GM19240 (cell line): ENCODE measurements around a stretch of chr13.

- RRBS: no CpG with 5 or more reads among the region's 10 CpGs
Measured at GRCh38 chr13:28657888-28658505, 933 bp upstream of the POMP start.

- RRBS: no CpG with 5 or more reads among the region's 5 CpGs
Measured at GRCh38 chr13:28679890-28680662, 21.1 kb downstream of the POMP start.

DNA sequence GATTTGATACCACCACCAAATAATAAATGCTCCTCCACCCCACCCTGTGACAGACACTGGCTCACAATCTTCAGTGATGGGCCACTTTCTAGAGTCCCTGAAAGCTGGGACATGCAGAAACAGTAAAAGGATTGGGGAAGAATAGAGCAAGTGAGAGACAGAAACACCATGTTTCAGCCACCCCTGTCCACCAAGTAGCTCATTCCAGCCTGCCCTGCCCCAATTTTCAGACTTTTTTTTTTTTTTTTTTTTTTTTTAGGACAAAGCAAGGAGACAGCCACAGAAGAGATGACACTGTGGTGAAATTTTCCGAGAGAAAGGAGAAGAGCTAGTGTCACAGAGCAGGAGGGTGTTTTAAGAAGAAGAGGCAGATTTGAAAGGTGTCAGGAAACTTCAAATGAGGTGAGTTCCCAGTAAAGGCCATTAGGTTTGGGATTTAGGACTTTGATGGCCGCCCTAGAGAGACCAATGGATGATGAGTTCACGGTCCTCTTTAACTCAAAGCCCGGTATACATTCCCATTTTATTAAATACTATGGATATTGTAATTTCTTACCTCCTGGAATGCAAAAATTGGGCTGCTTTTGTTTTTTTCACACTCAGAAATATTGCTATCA lies 1.4 kb downstream of the SLC46A3 start:
- RRBS: no CpG with 5 or more reads among the region's 4 CpGs

DNA sequence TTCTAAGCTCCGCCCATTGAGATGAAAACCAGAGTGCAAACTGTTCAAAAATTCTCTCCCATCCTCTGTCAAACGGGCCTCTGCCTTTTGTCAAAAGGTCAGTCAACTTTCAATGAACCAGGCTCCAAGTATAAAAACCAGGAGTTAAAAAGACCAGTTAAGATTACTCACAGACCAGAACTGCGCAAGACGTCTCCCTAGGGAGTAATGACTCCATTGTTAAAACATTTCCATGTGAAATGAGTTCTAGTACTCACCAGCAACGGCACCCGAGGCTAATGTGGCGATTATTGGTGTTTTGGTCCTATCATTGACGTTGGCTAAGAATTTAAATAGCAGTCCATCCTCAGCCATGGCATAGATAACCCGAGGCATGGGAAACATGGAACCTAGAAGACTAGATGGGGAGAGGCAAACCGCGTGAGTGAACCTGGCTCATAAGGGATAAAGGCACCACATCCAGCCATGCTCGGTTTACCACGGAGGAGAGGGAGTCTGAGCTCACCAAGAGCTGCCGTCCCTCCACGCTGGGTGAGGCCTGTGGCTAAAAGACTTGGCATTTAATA lies 73.3 kb downstream of the SLC7A1 start:
- RRBS: no CpG with 5 or more reads among the region's 15 CpGs

DNA sequence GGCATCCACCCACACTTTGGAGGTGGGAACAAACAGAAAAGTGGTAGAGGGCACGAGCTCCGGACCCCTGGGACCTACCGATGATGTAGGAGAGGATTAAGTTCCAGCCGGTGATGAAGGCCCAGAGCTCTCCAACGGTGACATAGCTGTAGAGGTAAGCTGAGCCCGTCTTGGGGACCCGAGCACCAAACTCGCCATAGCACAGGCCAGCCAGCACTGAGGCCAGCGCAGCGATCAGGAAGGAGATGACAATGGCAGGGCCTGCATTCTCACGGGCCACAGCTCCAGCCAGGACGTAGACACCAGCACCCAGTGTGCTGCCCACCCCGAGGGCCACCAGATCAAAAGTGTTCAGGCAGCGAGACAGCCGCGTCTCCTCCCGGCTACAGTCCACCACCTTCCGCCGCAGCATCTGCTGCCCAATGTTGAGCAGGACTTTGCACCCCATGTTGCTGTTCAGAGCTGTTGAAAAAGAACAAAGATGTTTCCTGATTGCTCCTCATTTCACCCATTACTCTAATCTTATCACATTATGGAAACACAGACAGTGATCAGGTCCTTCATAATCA lies 59.7 kb downstream of the SLC7A1 start:
- RRBS: no CpG with 5 or more reads among the region's 19 CpGs

GRCh38 chr13:29543476-29543964 lies 52.0 kb downstream of the SLC7A1 start:
- RRBS: no CpG with 5 or more reads among the region's 7 CpGs

DNA sequence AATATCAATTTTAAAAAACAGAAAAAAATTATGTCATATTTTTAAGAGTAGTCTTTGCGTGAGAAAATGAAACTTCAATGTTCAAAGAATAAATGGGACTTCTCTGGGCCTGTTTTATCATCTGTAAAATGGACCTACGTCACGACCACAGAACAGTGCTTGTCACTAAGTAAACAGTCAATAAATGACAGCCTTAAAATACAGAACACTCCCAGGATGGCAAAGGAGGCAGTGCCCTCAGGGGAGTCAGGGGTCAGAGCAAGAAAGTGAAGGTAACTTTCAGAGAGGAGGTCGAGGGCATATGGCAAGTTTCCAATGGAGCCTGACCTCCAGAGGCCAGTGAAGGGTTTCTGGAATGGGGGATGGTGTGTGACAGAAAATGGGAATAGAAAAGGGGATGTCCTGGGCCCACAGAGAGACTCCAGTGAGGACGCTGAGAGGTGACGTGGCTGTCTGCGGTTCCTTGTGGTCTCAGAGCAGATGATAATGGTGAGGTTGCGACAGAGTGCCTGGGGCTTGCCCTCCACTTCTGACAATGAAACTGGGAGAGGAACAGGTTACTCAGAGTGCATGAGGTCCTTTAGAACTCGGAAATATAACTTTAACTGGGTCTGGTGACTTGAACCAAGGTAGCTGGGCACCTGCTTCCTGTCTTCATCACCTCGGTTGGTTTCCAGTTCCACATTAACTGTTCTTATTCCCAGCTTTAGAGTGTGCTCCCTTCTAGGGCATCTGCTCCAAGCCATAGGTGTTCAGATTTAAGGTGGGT lies 91.7 kb downstream of the UBL3 start:
- RRBS: no CpG with 5 or more reads among the region's 10 CpGs

DNA sequence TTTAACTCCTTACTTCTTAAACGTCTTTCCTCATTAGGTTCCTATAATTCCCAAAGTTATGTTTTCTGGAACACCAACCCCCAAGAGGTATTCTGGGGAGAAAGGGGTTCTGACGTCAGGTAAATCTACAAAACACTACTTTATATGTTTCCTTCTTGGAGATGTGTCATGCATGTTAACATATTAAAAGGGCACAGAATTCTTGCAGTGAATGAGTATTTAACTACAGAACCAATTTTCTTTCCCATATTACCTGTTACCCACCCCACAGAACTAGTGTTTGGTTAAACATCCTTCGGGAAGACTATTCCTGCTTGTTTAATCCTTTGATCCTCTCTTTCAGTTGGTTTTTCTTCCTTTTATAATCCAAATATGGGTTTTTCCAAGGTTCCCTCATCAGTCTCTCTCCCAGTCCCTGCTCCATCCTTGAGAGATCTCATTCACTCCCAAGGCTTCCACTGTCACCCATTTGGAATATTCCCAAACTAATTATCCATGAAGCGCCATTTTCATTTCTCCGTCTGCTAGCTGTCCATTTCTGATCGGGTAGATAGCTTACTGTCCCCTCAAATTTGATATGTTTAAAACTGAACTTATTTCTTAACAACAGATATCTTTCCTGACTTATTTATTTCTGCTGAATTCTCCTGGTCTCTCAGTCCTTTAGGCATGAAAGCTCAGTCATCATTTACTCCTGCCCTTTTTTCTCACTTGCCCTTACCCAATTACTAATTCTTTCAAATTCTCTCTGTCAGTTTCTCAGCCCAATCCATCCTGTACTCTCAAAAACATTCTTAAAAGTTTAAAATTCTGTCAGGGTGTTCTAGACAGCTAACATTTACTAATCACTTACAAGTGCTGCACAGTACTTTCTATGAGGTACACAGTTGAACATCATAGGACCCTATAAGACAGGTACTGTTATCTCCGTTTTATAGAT lies 59.7 kb downstream of the UBL3 start:
- RRBS: no CpG with 5 or more reads among the region's 7 CpGs

DNA sequence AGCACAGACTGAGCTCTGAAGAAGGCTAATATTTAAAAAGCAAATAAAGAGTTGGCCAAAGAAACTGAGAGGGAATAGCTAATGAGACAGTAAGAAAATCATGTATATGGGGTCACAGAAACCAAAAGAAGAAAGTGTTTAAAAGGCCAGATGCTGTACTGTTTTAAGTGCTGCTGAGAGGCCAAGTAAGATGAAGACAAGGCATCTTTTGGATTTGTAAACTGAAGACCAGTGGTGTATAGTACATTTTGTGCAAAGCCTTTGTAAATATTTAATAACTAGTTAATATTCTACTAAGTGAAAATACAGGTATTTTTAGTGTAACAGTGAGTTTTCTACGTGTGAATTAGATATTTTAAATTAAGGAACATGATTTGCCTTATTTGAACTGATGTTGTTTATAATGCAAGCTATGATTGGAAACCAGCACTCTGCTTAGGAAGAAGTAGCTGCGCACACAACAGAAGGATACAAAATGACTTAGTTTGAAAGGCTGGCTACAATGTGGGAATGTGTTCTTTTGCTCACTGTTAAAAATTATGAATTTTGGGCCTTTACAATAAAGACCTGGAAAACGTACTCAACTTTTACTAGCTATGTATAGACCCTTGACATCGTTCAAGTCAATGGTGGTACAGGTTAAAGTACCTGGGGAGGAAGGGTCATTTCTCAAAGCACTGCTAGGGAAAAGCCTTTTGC lies 39.9 kb downstream of the UBL3 start:
- RRBS: no CpG with 5 or more reads among the region's 4 CpGs

GRCh38 chr13:29825315-29826051 lies 24.9 kb downstream of the UBL3 start:
- RRBS: no CpG with 5 or more reads among the region's 5 CpGs

DNA sequence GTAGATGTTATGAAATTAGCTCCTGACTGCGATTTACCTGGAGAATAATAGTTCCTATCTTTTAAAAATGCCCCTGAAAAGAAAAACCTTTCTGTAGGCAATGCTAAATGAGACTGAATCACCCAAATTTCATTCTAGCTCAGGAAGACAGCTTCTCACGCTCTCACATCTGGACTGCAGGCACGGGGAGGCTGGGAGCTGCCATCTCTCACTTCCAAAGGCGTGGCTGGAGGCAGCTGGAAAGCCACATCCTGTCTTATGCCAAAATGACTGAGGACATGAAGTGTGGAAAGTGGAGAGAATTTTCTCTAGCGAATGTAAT lies 58.0 kb upstream of the UBL3 start:
- RRBS: no CpG with 5 or more reads among the region's 5 CpGs

DNA sequence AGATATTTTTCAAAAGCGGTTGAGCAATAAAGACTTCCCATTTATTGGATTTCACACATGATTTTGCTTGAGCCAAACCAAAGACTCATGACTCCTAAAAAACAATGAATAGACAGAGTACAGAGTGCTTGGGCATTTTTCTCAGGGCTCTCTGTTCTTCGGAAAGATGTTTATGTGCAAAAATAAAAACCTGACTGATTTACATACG lies 194.2 kb downstream of the KATNAL1 start:
- RRBS: no CpG with 5 or more reads among the region's 3 CpGs

DNA sequence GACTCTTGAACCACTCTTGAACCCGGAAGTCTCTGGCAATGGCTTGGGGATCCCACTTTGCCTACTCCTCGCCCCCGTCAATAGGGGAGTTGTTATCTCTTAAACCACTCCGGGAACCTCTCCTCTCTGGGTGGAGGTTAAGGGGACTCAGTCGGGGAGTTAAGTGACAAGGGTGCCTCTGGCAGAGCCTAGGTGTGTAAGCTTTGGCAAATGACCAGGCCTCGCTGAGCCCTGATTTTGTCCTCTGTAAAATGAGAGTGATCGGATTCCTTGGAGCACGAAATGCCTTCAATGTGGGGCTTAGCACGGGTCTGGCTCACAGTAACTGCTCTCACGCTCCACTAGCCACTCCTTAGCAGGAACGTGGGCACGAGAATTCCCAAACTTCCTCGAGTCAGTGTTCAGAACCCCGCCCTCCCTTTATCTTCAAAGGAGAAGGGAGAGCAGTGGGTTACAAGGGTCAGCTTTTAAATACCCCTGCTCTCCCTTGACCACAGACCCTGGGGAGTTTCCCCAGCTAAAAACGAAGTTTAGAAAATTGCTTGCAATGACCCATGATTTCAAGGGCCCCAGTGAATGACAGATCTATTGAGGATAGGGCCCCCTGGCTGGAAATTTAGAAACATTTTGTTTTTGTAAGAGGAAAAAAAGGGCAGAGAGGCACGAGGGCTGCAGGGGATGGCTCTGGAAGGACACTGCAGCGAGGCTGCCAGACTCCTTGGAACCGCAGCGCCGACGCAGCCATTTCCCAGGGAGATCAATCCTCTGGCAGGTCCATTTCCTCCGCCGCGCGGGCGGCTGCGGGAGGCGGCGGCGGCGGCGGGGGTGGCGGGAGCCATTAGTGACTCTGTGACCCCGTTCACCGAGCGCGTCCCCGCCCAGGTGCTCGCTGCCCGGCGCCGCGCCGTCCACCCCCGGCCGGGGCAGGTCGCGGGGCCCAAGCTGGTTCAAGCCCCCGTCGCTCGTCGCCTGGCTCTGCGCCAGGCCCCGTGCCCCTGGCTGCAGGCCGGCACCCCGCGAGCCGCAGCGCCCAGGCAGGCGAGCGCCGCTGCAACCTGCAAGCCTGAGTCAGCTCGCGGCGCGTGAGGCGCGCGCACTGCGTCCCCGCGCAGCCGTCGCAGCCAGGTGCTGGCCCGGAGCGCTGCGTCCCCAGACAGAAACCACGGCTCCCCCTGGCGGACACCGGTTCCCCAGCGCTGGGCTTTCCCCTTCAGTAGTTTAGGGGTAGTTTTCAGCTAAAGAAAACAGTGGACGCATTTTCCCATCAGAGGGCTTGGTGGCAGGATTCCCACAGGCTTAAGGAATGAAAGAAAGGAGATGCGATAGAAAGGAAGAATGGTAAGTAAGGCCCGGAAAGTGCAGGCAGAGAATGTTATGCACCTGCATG lies 192.9 kb downstream of the KATNAL1 start:
- RRBS: 17% methylated on average over 14 of the region's 84 CpGs

- RRBS: no CpG with 5 or more reads among the region's 8 CpGs
Measured at GRCh38 chr13:30148621-30148866, 158.8 kb downstream of the KATNAL1 start.

DNA sequence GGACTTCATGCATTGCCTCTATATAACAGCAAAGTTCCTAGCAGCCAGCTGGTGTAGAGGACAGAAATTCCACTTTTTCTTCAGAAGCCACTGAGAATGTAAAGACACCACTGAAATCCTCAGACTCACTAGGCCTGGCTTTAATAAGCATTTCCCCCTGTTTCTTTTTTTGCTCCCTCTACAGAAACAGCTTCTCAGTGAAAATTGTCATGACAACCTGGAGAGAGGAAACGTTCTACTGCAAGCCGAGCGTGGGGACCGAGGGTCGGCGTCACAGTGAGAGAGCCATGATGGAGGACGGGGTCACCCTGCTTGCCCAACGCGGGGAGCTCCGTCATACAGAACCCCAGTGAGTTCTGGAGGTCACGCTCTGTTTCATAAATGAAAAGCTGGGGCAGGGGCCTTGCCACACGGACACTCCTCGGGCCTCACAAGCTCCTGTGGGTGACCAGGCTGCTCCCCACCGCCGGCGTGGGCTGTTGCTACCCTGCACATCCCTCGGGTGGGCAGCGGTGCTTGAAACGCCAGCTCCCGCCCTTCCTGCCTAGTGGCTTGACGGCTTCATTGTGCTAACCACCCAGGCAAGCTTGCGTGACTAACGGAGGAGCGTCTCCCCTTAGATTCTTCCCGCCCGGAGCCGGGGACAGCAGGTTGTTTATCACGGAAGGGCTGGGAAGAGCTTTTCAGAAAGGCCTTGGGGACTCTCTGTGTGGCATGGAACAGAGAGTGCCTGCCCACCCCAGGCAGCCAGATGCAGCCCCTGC lies 153.7 kb downstream of the KATNAL1 start:
- RRBS: no CpG with 5 or more reads among the region's 28 CpGs

GRCh38 chr13:30313238-30313688 lies 5.9 kb upstream of the KATNAL1 start:
- RRBS: no CpG with 5 or more reads among the region's 3 CpGs

DNA sequence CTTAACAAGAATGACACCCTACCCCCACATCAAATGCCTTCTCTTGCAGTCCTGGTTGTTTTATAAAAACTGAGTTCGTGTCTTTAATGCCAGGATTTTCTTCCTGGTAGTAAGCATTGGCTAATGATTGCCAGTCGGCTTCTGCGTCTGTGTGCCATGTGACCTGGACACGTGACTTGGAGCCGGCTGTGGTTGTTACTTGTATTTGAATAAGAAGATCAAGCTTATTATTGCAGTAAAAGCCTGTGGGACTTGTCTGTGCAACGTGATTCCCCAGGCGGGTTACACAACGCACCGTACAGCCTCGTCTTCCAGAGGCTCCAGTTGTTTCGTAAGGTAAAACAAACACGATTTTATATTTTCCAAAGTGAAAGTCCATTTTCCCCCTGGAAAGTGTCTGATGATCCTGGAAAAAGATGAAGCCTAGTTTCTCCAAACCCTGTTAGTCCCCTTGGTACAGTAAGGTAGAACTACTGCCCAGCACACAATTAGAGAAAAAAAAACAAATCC lies 26.8 kb upstream of the UBE2L5 start:
- RRBS: no CpG with 5 or more reads among the region's 12 CpGs

- RRBS: no CpG with 5 or more reads among the region's 4 CpGs
Measured at GRCh38 chr13:30459362-30459724, 6.4 kb downstream of the HMGB1 start.

- RRBS: no CpG with 5 or more reads among the region's 5 CpGs
Measured at GRCh38 chr13:30466790-30467335, 1.1 kb upstream of the HMGB1 start.

DNA sequence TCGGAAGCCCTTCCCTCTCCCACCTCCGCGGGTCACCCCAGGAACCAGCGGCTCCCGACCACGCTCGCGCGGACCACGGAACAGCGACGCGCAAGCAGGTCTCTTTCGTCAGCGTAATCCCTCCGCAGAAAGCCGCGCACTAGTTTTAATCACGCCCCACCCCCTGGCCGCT lies 367 bp upstream of the USPL1 start:
- RRBS: no CpG with 5 or more reads among the region's 20 CpGs